ENCODE measurements around the gene ZNF536.

DNA sequence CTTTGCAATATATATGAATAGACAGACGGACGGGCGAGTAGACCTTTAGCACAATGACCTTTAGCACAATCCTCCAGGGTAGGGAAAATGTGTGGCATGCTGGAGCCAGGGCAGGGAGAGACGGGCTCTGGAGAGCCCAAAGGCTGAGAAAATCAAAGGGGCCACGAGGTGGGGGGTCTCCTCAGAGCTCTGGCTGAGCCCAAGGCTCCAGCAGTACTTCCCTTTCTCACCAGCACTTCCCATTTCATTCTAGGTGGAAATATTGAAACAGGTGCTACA lies 5.9 kb downstream of the C19orf12 start:
- RRBS: no CpG with 5 or more reads among the region's 5 CpGs

GRCh38 chr19:29810853-29811262 lies 933 bp upstream of the CCNE1 start:
- RRBS: no CpG with 5 or more reads among the region's 12 CpGs

DNA sequence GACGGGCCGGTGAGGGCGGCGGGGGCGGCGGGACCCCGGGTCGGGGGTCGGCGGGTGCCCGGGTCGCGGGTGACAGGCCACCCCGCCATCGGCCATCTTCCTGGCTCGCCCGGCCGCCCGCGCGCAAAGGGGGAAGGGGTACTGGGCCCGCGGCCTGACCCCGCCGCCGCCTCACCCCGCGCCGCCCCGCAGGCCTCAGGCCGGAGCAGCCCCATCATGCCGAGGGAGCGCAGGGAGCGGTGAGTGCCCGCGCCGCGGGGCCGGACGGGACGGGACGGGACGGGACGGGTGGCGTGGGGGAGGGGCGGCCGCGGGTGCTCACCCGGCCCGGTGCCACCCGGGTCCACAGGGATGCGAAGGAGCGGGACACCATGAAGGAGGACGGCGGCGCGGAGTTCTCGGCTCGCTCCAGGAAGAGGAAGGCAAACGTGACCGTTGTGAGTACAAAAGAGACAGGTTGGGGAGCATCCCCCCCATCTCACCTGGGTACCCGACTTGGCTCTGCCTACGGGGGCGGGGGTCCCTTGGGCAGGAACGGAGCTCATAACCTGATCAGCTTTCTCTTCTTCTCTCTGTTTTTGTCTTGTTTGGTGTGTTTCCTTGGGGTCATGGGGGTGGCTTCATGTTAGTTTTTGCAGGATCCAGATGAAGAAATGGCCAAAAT lies 681 bp downstream of the CCNE1 start:
- RRBS: 2% methylated on average over 27 of the region's 65 CpGs

GRCh38 chr19:29830958-29831641 lies 19.3 kb downstream of the CCNE1 start:
- RRBS: no CpG with 5 or more reads among the region's 14 CpGs

DNA sequence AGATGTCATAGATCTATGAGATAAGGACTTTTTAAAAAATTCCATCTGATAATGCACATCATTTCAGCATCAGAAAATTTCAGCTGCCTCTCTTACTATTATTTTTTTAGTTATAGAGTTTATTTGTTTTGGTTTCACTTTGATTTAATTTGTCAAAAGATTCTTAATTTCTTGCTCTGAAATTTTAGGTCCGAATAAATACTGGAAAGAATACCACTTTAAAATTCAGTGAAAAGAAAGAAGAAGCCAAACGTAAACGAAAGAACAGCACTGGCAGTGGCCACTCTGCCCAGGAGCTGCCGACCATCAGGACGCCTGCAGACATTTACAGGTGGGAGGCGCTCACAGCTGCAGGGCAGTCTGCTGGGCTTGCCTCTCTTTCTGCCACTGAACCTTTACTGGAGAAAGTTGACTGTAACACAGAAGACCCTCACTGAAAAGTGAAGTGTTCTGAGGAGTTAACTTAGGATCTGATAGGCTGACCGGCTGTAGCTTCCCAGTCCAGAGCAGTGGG lies 68.9 kb downstream of the URI1 start:
- RRBS: no CpG with 5 or more reads among the region's 7 CpGs

DNA sequence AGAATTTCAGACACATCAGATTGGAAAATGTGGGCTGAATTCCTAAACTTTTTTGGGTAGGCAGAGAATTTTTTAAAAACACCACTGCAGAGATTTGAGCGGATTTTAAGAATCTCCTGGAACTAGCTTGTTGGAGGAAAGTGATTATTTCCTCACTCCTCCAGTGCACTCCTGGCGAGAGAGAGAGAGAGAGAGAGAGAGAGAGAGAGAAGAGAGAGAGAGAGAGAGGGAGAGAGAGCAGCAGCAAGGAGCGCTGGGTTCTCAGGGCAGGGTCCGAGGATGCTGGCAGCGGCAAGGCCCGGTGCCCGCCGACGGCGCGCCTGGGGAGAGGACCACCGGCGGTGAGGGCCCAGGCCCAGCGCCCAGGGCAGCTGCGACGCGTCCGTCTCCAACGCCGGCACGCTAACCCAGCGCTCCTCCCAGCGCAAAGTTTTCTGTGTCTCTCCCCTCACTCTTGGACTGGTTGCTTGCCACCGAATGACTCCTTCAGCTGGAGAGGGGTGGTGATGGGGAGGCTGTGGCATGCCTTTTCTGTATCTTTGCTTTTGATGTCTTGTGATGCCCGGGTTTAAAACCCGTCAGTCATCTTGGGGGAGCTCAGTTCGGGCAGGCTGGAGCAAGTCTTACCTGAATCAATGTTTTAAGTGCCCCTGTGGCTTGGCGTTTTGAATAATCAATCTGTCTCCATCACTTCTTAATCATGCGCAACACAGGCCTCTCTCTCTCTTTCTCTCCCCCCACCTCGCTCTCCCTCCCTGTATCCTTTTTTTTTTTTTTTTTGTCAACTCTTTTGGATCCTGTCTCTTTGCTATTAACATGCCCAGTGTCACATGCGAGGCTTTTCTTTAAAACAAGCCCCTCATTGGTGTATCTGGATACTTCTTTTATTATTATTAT lies 148.7 kb upstream of the ZNF536 start:
- RRBS: 4% methylated on average over 15 of the region's 31 CpGs

- RRBS: 1% methylated on average over 60 of the region's 101 CpGs
Observed at GRCh38 chr19:30227580-30228584, 144.3 kb upstream of the ZNF536 start.

DNA sequence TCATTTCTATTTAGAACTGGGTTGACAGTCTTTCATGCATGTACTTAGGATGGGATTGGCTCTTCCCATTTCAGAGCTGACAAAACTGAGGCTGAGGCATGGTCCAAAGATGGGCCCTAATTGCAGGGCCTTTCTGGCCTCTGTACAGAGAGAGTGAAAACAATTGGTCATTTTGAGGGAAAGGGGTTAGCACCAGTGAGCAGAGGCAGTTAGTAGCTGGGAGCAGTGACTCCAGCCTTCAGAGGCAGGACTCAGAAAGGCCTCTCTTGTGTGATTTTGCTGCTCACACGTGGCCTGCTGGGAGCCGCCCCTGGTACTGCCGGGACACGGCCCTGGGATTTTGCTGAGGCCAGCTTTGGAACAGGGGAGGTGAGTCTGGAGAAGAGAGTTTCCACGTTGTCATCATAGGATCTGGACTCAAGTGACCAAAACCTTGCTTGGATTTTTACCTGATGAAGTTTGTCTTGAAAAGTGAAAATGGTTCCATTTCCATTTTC lies at the start of gene ZNF536:
ZNF536 (plus strand) TSS at position 337 of the 497 bp plus-strand sequence.
- RRBS: no CpG with 5 or more reads among the region's 5 CpGs

DNA sequence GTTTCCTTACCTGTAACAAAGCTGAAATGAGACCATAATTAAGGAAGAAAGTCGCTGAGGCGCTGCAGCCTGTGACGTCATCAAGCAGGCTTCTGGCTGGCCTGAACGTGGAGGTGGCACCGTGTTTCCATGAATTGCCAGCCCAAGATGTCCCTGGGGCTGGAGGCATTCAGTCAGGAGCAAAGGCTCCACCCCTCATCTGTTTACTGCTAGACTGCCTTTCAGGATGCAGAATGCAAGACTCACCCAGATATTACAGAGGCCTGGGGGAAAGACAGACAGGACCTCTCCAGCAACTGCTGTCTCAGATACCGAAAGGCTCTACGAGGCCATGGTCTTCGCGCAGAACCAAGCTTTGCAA lies 424.6 kb downstream of the TSHZ3 start:
- RRBS: no CpG with 5 or more reads among the region's 9 CpGs

DNA sequence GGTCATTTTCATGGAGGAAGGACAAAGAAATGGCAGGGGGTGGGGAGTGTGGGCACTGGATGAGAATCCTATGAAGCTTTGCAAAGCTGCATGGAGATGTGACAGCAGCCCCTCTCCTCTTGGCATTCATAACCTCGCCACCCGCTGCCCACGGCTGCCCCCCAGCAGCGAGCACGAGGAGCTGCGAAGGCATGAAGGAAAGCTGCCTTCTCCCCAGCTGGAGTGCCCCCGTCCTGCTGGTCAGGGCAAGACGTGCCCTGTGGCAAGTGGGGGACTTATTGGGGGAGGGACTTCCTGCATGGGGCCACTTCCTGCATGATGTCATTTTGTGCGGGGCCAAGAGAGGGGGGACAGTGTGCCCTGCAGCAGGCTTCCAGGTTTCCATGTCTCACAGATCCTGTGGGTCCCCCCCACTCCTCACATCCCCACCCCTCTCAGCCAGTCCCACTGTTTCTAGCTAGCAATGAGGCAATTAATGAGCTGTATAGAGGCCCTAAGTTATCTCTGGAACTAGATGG lies 85.9 kb downstream of the TSHZ3 start:
- RRBS: no CpG with 5 or more reads among the region's 9 CpGs

DNA sequence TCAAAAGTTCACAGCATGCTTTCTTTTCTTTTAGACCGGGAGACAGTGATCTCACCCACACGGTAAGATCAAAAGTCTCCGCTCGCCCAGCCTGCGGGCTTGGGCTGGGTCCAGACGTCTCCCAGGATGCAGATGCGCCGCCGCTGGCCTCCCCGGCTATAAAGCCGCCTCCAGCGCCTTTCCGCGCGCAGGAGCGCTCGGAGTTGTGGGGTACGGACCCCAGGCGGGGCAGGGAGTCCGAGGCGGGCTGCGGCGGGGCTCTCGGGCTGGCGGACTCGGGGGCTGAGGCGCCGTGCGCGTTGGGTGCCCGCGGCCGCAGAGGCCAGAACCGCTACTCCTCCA lies 2.0 kb upstream of the TSHZ3 start:
- RRBS: 0% methylated on average over 6 of the region's 34 CpGs

DNA sequence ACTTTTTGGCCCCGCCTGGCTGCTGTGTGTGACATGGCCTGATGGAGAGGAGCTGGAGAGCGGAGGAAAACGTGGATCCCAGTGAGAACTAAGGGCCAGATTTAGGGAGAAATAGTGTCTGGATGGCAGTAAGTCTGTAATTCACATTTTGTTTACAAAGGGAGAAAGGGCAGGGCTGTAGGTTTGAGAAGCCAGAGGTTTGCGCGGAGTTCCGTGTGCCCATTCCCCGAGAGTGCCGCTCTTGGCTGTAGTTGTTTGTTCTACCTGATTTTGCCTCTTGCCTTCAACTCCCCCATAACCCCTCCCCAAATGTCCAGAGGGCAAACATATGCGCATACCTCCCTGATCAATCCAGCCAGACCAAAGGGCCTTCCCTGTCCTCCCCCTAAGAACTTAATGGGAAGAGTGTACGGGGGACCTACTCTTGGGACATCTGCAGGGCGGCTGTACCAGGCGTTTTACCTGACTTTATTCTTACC lies 3.3 kb upstream of the TSHZ3 start:
- RRBS: no CpG with 5 or more reads among the region's 12 CpGs

GRCh38 chr19:31968771-31969412 lies 376.5 kb upstream of the ZNF507 start:
- RRBS: no CpG with 5 or more reads among the region's 8 CpGs

DNA sequence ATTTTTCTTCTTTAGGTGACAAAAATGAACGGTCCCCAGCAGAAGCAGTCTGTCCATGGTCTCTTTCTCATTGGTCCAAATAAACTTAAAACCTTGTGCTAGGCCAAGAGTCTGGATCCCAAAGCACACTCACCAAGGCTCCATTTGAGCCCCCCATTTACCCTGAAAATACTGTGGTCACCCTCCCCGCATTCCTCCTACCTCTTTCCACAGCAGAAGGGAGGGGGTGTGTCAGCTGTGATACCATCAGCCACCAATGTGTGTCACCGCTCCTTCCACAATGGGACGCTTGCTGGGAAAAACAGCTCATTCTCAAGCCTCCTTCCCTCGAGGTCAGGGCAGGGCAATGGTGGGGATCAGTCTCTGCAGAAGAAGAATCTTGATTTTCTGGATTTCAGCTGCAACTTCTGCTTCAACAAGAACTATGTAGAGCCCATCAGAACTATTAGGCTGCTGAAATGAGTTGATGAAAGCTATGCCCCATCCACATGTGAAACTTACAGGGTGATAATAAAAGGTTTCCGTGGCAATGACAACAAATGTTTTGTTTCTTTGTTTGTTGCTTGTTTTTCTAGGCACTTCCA lies 26.5 kb upstream of the ZNF507 start:
- RRBS: no CpG with 5 or more reads among the region's 6 CpGs

DNA sequence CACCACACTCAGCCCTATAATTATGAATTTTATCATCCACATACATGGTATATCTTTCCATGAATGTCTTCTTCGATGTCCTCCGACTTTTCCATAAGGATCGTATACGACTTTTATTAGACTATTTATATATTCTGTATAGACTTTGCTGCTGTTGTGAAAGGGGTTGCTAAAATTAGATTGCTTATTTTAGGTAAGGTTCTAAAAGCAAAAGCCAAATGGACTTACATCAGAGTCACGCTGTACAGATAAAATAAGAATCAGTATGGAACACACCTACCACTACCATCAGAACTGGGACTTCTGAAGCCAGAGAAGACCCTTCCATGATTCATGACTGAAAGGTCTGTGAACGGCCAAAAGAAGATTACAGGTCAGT lies 8.9 kb downstream of the ANKRD27 start:
- RRBS: no CpG with 5 or more reads among the region's 6 CpGs

- RRBS: no CpG with 5 or more reads among the region's 14 CpGs
Observed at GRCh38 chr19:32787284-32787952, 67.9 kb downstream of the TDRD12 start.

GRCh38 chr19:32977270-32977684 lies 5.2 kb downstream of the FAAP24 start:
- RRBS: 7% methylated on average over 2 of the region's 8 CpGs

DNA sequence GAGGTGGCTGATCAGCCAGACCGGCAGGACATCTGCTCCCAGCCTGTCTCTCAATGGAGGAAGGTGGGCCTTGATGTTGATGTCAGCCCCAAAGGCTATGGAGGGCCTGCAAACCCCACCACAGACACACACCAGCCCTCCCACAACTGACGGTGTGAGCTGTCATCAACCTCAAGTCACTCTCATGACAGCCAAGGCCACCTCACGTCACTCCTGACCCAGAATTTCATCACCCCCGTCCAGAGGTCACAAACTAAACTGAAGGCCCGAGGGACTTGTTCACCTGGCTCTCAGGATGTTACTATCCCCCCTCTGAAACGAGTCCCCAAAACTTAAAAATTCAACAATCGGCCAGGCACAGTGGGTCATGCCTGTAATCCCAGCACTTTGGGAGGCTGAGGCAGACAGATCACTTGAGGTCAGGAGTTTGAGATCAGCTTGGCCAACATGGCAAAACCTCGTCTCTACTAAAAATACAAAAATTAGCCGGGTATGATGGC lies 25.4 kb downstream of the RHPN2 start:
- RRBS: no CpG with 5 or more reads among the region's 9 CpGs

DNA sequence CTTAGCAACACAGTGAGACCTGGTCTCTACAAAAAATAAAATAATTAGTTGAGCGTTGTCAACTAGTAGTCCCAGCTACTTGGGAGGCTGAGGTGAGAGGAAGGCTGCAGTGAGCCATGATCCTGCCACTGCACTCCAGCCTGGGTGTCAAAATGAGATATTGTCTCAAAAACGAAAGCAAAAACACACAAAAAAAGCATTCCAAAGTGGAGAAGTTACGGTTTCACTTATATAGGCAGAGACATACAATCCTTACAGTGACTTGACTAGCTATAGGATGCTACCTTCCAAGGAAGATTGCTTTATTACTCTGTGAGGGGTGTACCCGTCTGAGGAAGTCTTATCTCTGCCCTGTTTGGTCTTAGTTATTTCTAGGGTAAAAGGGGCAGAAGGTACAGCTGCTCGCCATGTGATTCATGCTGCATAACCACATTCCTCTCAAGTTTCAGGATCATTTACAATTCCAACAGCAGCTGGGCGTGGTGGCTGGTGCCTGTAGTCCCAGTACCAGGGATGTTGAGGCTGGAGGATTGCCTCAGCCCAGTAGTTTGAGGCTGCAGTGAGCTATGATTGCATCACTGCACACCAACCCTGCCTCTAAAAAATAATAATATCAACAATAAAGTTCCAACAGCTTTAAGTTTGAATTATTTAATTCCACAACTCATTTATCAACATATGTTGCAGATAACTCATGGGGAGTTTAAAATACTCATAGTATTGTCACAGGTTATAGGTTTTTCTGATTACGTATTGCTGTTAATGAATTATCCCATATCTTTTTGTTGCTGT lies 2.9 kb upstream of the GPATCH1 start:
- RRBS: no CpG with 5 or more reads among the region's 7 CpGs

DNA sequence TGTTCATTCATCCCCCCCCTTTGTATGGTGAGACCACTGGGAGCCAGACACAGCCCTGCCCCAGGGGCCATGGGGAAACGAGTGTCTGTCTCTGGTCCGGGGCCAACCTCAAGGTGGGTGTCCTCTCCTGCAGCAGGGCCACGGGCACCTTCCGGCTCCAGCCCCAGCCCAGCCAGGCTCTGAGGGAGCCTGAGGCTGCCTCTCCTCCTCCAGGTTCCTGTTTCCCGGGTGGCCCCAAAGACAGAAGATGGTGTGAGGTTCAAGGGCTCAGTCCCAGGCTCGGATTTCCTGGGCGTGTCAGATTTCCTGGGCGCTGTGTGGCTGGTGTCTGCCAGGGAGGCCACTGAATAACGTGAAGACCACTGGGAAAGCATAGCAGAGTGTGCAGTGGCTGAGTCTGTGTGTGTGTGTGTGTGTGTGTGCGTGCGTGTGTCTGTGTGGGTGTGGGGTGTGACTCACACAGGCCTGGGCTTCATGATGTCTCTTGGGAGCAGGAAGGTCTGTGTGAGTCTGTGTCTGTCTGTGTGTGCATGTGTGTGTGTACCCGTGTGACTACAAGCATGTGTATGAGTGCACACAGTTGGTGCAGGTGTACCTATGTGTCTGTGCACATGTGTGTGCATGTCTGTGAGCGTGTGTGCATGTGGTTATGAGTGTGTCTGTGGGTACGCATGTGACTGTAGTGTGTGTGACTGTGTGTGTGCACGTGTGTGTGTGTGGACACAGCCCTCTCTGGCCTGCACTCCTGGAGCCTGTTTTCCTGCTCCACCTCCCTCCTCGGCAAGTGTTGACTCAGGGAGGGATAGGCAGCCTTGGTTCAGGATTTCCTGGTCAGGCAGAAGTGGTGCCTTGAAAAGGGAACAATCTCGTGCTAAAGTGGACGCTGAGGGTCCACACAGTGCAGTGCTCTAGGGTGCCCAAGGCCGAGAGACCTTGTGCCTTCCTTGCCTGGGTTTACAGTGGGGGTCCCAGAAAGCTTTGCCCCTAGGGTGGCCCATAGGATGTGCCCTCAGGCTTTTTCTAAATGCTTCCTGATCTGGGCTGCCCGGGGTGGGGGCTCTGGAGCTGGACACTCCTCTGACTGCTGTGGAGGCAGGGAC lies 28.2 kb downstream of the CEBPA start:
- RRBS: 11% methylated on average over 4 of the region's 20 CpGs

Measured in epithelial cell of prostate (primary cell).